Jurkat, Clone E6-1 (cell line): ENCODE measurements around the genes PPARGC1A and CCDC149.

DNA sequence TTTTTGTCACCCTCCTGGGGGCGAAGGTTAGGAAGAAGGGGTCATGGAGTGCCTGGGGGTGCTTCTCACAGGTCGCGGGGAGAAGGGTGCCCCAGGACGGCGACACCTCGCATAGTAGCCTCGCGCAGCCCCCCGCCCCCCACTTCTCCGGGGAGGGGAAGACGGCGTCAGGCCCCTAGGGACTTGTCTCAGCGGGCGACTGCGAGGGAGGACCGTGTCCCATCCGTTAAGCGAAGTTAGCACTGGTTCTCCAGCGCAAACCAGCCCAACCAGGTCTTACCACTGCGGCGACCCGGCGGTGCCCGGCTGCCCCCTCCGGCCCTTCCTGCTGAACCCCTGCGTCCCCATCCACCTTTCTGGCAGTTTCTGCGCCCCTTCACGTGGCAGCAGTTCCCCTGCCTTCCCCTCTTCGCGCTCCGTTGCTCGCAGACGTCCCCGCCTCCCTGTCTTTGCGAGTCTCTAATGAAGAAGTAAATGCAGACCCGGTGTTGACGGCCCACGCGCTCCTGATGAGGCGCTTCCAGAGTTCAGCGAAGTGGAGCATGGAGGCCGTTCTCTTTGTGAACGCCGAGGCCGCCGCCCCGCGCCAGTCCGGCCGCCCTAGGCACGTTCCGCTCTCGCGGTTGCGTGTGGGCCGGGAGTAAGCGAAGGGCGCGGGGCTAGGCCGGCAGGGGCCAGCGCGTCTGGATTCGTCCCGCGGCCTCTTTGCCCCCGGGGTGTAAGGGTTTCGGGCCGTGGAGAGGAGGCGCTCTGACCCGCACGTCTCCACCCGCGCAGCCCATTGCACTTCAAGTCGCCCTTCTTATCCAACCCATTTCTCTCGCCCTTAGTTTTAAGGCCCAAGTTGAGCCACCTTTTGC lies 3.0 kb downstream of the SLIT2 start:
- RRBS, result no CpG with 5 or more reads among the region's 75 CpGs

DNA sequence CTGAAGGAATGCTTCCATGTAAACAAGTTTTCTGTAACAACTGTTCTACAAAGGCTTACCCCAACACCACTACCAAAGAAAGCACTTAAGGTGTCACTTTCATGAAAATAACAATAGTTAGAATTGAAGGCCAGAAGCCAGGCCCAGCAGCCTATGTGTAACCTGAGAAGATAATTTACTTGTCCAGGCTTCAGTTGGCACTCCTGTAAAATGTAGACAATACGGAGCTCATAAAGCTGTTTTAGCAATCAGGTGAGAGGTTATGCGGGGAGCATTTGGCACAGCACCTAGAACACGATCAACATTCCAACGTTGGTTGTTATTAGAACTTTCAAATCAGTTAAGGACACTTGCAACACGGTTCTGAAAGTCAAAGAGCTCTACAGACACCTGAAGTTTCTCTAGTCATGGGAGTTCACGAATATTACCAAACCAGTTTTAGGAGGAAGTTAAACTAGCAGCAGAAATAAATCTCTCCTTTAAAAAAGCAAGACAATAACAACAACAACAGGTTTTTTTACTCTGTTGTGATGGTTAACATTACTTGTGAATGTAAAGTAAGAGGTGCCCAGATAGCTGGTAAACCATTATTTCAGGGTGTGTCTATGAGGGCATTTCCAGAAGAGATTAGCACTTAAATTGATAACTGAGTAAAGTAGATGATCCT lies 15.6 kb downstream of the ADGRA3 start:
- RRBS, result no CpG with 5 or more reads among the region's 6 CpGs

GRCh38 chr4:22635323-22635657 lies 119.4 kb upstream of the ADGRA3 start:
- RRBS, result no CpG with 5 or more reads among the region's 7 CpGs

DNA sequence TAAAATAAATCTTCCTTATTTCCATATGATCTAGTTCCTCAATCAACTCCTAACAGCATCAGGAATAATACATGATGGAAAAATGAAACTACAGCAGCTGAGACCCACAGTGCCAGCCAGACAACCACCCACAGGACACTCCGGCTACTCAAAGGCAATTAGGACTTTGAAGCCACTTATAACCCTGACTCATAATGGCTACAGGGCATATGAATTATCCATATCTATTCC lies 1.6 kb downstream of the PPARGC1A start:
- RRBS, result no CpG with 5 or more reads among the region's 1 CpG

DNA sequence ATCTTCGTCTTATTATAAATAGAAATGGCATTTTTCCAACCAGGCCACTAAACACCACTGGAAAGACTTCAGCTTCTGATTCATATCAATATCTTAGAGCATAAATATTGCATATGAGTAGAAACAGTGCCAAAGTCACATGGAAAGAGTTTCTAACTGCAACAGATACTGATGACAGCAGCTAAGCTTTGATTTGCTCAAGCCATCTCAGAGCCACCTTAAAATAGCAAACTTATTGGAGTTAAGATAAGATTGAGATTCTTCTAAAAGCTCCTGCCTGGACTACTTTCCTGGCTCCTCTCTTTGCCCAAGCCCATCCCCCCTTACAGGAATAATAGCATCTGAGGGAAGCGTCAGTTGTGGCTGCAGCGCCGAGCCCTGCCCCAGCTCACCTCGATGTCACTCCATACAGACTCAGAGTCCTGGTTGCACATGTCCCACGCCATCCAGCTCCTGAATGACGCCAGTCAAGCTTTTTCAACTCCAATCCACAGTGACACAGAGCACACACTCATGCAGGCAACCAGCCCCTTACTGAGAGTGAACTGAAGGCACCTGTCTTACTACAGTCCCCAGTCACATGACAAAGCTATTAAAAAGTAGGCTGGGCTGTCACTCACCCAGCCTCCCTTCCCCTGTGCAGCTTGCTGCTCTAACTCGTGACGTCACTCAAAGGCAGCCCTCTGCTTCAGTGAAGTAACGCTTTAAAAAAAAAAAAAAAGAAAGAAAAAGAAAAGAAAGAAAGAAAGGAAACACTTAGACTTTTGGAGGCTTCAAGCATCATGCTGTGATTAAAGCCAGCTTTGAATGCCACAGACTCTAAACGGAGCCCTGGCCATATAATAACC lies at the start of gene PPARGC1A:
Gene PPARGC1A (minus strand): TSS at position 536 of the 848 bp plus-strand sequence.
- RRBS, result no CpG with 5 or more reads among the region's 11 CpGs

DNA sequence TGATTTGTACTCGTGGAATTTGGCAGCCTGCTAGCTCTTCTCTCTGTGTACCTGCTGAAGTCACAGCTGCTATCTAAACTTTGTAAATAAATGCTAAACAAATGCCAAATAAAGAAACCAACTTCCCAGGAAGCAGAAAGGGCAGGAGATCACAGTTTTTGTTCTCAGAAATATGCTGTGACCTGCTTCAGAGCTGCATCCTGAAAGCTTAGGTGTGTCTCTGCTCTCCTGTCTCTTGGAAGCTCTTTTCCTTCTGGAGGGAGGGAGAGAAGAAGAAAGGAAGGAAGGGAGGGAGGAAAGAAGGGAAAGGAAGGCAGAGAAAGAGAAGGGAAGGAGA lies 304.2 kb downstream of the DHX15 start:
- RRBS, result no CpG with 5 or more reads among the region's 1 CpG

DNA sequence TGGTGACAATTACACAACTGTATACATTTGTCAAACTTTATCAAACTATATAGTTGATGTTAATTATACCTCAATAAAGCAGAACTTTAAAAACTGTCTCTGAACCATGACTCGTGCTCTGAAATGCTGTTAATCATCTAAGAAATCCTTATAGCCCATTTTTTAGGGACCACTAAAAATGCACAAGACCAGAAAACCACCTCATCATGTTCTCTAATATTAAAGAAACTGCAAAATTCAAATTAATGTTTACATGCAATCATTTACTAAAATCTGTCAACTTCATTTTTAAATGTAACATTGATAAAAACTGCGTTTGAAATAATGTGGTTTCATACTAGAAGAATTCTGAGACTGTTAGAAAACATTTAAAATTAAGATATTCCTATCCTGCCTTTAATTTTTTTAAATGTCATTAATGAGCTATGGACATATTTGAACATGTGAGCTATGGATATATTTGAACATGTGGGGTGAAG lies 60.1 kb downstream of the DHX15 start:
- RRBS, result no CpG with 5 or more reads among the region's 2 CpGs

GRCh38 chr4:24584829-24585106 lies 414 bp upstream of the DHX15 start:
- RRBS, result 18% methylated on average over 3 of the region's 16 CpGs

DNA sequence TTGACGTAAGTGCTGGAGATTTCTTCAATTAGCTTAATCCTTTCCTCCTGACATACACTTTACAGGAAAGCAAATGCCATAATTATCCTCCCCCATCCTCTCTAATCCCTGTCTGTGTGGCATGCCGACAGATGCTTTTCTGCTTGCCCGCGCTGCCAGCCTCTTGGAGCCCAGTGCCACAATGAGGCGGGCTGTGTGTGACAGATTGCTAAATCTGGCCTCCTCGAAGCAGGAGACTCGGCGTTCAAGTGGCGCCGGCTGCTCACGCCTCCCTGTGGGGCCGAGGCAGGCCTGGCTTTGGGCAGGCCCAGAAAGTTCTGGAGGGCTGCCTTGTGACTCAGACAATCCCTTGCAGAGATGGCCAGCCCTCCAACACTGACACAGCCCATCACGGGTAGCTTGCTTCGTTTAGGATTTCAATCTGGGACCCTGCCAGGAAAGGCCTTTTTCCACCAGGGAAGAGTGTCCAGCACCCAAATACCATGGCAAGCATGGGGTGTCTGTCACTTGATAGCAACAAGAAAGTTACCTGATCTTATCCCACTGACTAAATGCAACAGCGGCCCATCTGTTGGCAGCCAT lies 64.8 kb upstream of the SOD3 start:
- RRBS, result no CpG with 5 or more reads among the region's 15 CpGs

- RRBS, result 77% methylated on average over 12 of the region's 73 CpGs
Observed at GRCh38 chr4:24799762-24800334, 4.5 kb downstream of the SOD3 start.

DNA sequence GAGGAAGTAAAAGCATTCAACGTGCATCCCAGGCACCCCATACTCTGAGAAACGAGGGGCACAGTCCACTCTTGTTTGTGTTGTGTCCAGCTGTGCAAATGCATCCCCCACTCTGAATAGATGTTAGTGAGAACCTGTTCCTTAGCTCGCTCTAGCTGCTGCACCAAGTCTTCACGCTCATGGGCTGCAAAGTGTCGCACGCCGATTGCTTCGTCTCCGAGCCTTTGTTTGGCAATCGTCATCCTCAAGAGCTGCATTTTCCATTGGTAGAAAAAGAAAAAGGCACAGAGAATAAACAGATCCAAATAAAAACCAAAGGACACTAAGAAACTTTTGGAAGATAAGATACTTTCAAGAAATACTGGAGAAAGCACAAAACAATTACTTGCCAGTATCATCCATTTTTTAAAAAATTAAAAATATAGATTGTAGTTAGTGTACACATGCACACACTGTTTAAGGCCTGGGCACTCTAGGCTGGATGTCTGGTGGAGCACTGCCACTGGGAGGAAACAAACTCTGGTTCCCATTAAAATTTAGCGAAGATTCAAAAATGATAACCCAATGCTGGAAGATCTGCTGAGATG lies 42.7 kb downstream of the SOD3 start:
- RRBS, result no CpG with 5 or more reads among the region's 11 CpGs

DNA sequence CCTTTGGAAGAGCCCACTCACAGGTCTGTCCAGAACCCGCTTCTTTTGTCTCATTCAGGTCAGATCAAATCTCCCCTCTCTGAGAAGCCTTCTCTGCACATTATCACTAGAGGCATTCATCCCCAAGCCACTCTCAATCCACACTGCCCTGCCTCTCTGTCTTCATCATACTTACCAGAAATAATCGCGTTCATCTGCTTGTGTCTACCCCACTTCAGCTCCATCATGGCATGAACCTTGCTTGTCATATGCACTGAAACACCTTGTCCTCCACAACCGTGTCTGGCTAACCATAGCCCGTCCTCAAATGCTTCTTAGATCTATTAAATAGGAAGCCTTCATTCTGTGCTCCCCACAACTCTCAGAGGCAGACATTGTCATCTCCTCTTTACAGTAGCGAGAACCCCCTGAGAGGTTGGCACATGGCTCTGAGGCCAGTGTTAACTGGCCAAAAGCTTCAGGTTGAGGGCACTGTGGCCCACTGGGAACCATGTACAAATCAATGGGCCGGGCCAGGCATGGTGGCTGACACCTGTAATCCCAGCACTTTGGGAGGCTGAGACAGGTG lies 48.7 kb downstream of the SOD3 start:
- RRBS, result no CpG with 5 or more reads among the region's 7 CpGs

GRCh38 chr4:24912007-24913230 lies at the start of gene CCDC149:
CCDC149 (minus strand) TSS chr4:24913042.
- RRBS, result 55% methylated on average over 15 of the region's 110 CpGs

DNA sequence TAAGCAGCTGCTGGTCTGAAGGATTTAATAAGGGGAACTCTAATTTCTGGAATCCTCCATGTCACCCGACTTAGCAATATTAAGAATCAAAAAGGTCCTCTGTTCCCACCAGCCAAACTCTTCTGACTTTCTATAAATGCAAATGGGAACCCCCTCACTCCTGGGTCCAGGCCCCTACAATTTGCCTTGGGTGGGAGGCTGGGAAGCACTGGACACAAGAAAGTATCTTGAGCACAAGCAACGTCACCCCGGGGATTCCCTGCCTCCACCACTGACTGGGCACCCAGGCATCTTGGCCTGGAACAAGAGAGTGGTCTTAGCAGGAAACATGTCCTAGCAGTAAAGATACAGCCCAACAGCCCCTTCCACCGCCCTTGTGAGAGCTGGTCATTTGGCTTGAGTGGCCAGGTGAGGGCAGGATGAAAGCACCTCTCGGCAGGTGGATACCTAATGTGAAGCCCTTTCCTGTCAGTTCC lies 1.5 kb downstream of the LGI2 start:
- RRBS, result no CpG with 5 or more reads among the region's 5 CpGs

- RRBS, result 92% methylated on average over 1 of the region's 33 CpGs
Observed at GRCh38 chr4:25095679-25096377, 64.4 kb downstream of the SEPSECS start.

DNA sequence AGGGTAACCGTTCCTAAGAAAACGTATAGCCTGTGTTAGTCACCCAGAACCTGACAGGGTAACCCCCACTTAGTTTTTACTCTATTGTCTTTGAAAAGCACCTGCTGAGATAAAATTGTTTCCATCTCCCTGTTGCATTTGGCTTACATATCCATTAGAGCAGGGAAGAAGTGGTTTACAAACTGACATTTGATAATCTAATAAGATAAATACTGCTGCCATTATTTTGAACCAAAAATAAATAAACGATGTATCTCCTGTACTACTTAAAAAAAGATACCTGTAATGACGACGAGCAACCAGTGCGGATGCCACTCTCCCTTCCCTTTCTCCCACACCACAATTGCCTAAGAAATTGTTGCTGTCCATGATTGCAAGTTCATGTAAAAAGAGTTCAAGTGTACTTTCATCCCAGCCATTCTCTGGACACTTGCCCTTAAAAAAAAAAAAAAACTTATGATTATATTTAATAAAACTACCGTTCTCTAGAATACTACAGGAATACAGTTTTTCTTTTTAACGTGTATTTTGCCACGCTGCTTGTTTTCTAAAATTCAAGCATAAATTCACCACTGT lies 1.5 kb downstream of the SEPSECS start:
- RRBS, result no CpG with 5 or more reads among the region's 9 CpGs

GRCh38 chr4:25377751-25378335 lies 780 bp downstream of the ANAPC4 start:
- RRBS, result no CpG with 5 or more reads among the region's 8 CpGs

DNA sequence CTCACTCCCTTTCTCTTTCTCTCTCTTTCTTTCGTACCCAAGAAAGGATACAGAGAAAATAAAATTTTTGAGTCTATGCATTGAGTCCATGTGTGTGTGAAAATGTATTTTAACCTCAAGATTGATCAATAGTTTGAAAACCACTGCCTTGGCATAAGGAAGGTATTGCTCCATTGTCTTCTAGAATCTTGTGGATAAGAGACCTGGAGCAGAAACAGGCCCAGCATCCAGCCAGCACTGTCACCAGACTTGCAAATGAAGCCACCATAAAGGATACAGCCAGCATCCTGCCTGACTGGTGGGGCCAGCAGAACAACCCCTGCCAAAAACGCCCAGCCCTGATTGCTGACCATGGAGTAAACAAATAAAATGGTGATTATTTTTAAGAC lies 26.4 kb downstream of the SLC34A2 start:
- RRBS, result no CpG with 5 or more reads among the region's 2 CpGs

GRCh38 chr4:25747572-25748713 lies 92.3 kb downstream of the SLC34A2 start:
- RRBS, result no CpG with 5 or more reads among the region's 12 CpGs